ENCODE measurements around a stretch of chr2.

GRCh38 chr2:8679845-8680089 lies 2.1 kb upstream of the ID2 start:
- PRO-cap: no peak

DNA sequence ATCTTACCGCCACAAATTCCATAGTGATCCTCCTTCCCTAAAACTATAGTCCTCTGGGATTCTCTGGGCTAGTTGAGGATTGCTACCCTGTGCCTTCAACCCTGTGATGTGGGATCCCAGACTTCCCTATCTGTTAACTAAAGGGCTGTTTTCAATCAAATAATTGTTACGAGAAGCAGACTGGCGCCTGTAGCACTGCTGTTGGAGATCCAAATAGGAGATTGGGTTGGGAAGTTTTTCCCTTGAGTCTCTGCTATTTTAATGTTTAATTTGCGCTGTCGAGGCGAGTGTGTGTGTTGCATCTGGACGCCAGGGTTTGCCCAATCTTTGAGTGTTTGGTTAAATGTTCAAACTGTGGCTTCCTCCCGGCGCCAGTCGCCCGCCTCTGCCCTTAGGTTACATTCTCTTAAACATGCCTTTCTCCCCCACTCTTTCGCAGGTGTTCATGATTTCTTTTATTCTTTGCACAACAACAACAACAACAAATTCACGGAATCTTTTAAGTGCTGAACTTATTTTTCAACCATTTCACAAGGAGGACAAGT lies 1.5 kb downstream of the ID2 start:
- PRO-cap: no peak

DNA sequence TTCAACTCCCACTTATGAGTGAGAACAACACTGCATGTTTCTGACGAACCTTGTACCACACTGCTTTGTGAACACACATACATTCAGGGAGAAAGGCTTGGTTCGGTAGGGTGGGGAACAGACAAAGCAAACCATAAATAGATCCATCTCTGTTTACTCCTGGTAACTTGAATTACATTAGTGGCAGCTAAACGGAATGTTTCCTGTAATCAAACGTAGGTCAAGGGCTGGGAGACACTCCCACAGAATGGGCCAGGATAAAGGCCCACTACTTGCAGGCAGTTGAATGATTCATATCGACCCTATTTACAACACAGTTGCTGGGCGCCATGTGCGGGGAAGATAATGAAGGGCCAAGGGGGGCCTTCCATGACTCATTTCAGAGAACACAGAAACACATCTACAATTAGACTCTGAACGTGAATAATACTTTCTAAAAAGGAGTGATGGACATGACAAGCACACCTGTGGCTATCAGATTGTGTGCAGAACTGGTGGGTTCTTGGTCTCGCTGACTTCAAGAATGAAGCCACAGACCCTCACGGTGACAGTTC lies 56.8 kb upstream of the KIDINS220 start:
- PRO-cap: no peak

- PRO-cap: no peak
These were observed 92.2 kb upstream of the MBOAT2 start for GRCh38 chr2:9095693-9096022.

DNA sequence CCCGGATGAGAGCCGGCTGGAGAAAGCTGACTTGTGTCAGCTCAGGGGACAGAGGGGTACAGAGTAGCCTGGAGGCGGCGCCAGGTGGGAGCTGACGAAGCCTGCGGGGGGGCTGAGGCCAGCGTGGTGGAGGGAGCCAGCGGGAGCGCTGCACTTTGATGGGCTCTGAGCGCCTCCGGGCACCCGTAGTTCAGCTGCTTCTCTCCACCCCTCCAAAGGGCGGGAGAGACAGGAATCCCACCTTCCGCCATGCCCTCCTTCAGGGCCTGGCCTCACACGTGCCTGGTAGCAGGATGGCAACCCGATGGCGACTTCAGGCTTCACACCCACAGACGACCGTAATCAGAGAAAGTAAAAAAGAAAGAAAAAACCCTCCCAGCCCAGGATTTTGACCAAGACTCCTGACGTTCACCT lies 60.9 kb upstream of the ASAP2 start:
- PRO-cap: no peak

GRCh38 chr2:9209914-9210517 lies 3.4 kb downstream of the ASAP2 start:
- PRO-cap: no peak

GRCh38 chr2:9260383-9260852 lies 53.8 kb downstream of the ASAP2 start:
- PRO-cap: no peak

DNA sequence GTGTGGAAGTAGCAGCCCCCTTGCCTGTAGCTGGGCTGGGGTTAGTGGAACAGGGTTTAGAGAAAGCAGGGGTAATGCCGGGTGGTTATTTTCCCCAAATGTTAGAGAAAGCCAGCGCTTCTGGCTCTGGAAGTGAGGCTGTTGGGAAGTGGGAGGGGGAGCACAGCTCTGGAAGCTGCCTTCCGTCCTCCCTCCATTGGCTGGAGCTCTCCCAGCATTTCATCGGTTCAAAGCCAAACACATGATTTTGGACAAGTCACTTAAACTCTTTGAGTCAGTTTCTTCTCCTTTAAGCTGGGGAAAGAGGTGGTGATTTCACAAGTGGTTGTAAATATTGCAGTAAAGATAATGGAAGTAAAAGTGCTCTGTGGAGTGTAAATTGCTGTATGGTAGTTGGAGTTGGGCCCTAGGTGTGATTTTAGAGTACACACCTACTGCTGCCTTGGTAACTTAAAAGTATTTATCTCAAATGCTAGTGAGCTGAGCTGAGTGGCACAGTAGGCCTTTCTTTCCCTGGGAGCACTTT lies 54.6 kb downstream of the ASAP2 start:
- PRO-cap: no peak

GRCh38 chr2:9315288-9315981 lies 107.9 kb downstream of the ITGB1BP1 start:
- PRO-cap: no peak

- PRO-cap: no peak
These were observed 42.4 kb downstream of the ITGB1BP1 start for GRCh38 chr2:9380513-9381766.

- PRO-cap: no peak
These were observed 9.1 kb downstream of the IAH1 start for GRCh38 chr2:9483365-9483855.

DNA sequence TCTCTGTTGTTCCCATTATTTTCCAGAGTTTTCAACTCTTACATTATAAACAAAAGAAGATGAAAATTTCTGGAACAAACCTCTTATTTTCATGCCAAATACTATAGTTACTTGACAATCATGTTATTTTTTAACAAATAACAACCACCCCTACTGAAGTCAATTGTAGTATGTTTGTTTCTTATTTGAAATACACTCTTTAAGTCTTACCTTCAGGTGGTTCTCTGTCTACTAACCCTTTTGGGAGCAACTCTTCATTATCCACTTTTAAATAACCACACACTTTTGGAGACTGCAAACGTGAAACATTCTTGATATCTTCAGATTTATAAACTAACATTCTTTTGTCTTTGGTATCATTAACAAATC lies 28.1 kb downstream of the ADAM17 start:
- PRO-cap: no peak

GRCh38 chr2:9638494-9639050 lies 7.8 kb upstream of the YWHAQ start:
- PRO-cap: no peak

DNA sequence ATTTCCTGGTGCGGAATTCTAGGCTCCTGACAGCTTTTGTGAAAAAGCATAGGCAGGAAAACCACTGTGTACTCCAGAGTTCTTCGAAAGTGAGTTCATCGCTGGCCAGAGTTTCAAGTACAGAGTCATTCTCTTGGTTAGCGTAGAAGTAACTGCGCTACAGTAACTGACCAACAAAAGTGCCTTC lies 13.9 kb upstream of the YWHAQ start:
- PRO-cap: no peak

GRCh38 chr2:9650407-9650913 lies 19.7 kb upstream of the YWHAQ start:
- PRO-cap: no peak

- PRO-cap: no peak
These were observed 72.7 kb upstream of the YWHAQ start for GRCh38 chr2:9703320-9704012.

DNA sequence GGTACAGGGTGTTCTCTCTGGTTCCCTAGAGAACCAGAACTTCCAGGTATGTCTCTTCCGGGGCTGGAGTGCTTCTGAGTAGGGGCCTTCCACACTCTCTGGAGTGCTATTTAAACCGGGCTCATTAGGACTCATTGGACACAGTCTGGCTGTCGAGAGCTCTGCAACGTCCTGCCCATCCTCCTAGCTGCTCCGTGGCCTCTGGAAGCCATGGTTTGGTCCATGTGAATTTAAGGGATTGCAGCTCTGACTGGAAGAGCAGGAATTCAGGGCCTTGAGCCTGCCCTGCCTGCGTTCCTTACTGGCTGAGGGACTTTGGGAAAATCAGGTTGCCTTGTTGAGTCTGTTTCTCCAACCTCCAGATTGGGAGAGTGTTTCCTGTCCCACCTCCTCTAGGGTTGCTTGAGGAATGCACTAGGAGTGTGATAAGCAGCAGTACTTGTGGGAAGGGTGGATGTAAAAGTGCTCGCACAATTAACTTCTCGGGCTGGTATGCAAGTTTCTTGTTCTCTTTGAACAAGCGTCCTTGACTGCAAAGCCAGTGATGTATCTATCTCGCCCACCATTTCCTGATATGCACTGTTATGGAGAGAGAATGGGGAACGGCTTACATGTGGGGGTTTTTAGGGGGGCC lies 84.4 kb upstream of the YWHAQ start:
- PRO-cap: no peak

GRCh38 chr2:9738781-9739083 lies 104.5 kb upstream of the TAF1B start:
- PRO-cap: no peak

- PRO-cap: no peak
These were observed 70.3 kb upstream of the TAF1B start for GRCh38 chr2:9772987-9773344.

DNA sequence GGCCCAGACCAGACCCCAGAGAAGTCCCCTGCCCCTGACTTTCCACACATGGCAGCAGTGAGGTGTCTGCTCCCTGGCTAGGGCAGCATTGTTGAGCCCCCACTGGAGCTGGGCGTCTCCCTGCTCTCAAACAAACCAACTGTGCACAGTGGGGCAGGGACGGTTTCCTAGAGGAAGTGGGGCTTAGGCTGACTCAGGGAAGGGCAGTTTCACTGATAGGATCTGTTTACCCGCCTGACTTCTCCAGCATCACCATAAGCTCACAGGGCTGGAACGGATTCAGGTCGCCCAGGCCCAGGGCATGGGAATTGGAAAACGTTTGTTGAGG lies 30.9 kb upstream of the TAF1B start:
- PRO-cap: no peak

Measured in neuron (in vitro differentiated cells).